K562 (cell line): ENCODE measurements around a stretch of chr3.

DNA sequence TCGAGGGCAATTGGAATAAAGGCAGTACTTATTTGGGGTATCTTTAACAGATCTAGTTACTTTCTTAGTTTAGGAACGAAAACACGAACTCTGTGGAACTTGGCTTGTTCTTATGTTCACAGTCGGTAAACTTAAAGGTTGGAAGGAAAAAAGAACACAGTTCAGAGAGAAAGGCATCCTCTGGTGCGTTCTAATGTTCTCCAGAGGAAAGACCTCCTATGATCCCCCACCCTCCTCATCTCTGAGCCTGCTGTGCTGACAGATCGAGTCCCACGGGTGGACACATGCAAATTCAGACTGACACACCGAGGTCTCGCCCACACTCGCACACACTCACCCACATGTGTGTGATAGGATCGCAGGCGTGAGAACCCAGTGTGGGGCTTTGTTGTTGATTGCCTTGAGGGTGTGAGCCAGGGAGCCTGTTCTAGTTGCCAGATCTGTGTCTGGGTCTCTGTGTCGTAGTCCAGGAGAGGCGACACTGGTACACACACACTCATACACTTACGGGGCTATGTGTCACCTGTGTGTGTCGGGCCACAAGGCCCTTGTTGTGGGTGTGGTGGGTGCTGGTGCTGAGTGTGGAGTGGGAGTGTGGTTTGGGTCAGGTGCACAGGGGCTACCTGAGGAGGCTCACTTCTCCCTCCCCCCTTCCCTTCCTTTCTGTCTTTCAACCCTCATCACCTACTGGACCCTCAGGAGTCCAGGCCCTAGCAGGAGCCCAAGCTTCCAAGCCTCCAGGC, 1.9 kb downstream of the EPHB3 start:
- RAMPAGE, long total RNA: no peak
- RRBS: no CpG with 5 or more reads among the region's 16 CpGs
PRO-cap:
- standard: no peak
- CoPRO, capped RNA only, 2 experiments: no peak in any of the 2 experiments
- CoPRO, capped and uncapped RNA, 2 experiments: no peak in any of the 2 experiments
- CoPRO, uncapped RNA only, 2 experiments: no peak in any of the 2 experiments
CAGE:
- cytosol, long polyA plus RNA: no peak
- long polyA plus RNA: no peak
- nucleolus, long total RNA: no peak
- nucleus, long polyA plus RNA: no peak

GRCh38 chr3:184568500-184569624, 7.3 kb downstream of the EPHB3 start:
- RAMPAGE, long total RNA: no peak
- RRBS: 7% methylated on average over 22 of the region's 77 CpGs
PRO-cap:
- standard: no peak
- CoPRO, capped RNA only, 2 experiments: no peak in any of the 2 experiments
- CoPRO, capped and uncapped RNA, 2 experiments: no peak in any of the 2 experiments
- CoPRO, uncapped RNA only, 2 experiments: no peak in any of the 2 experiments
CAGE:
- cytosol, long polyA plus RNA: no peak
- long polyA plus RNA: no peak
- nucleolus, long total RNA: no peak
- nucleus, long polyA plus RNA: no peak

GRCh38 chr3:184620342-184620976, 58.9 kb downstream of the EPHB3 start:
- RAMPAGE, long total RNA: no peak
- RRBS: no CpG with 5 or more reads among the region's 6 CpGs
PRO-cap:
- standard: no peak
- CoPRO, capped RNA only, 2 experiments: no peak in any of the 2 experiments
- CoPRO, capped and uncapped RNA, 2 experiments: no peak in any of the 2 experiments
- CoPRO, uncapped RNA only, 2 experiments: no peak in any of the 2 experiments
CAGE:
- cytosol, long polyA plus RNA: no peak
- long polyA plus RNA: no peak
- nucleolus, long total RNA: no peak
- nucleus, long polyA plus RNA: no peak

GRCh38 chr3:184716722-184717724, 5.2 kb upstream of the MAGEF1 start:
- RAMPAGE, long total RNA: no peak
- RRBS: no CpG with 5 or more reads among the region's 22 CpGs
PRO-cap:
- standard: no peak
- CoPRO, capped RNA only, 2 experiments: no peak in any of the 2 experiments
- CoPRO, capped and uncapped RNA, 2 experiments: no peak in any of the 2 experiments
- CoPRO, uncapped RNA only, 2 experiments: no peak in any of the 2 experiments
CAGE:
- cytosol, long polyA plus RNA: no peak
- long polyA plus RNA: no peak
- nucleolus, long total RNA: no peak
- nucleus, long polyA plus RNA: no peak

GRCh38 chr3:185327045-185327653, 35.8 kb upstream of the MAP3K13 start:
- RAMPAGE, long total RNA: no peak
- RRBS: no CpG with 5 or more reads among the region's 7 CpGs
PRO-cap:
- standard: no peak
- CoPRO, capped RNA only, 2 experiments: no peak in any of the 2 experiments
- CoPRO, capped and uncapped RNA, 2 experiments: no peak in any of the 2 experiments
- CoPRO, uncapped RNA only, 2 experiments: no peak in any of the 2 experiments
CAGE:
- cytosol, long polyA plus RNA: no peak
- long polyA plus RNA: no peak
- nucleolus, long total RNA: no peak
- nucleus, long polyA plus RNA: no peak

GRCh38 chr3:185332272-185332993, 30.5 kb upstream of the MAP3K13 start:
- RAMPAGE, long total RNA: no peak
- RRBS: no CpG with 5 or more reads among the region's 5 CpGs
PRO-cap:
- standard: no peak
- CoPRO, capped RNA only, 2 experiments: no peak in any of the 2 experiments
- CoPRO, capped and uncapped RNA, 2 experiments: no peak in any of the 2 experiments
- CoPRO, uncapped RNA only, 2 experiments: no peak in any of the 2 experiments
CAGE:
- cytosol, long polyA plus RNA: no peak
- long polyA plus RNA: no peak
- nucleolus, long total RNA: no peak
- nucleus, long polyA plus RNA: no peak

DNA sequence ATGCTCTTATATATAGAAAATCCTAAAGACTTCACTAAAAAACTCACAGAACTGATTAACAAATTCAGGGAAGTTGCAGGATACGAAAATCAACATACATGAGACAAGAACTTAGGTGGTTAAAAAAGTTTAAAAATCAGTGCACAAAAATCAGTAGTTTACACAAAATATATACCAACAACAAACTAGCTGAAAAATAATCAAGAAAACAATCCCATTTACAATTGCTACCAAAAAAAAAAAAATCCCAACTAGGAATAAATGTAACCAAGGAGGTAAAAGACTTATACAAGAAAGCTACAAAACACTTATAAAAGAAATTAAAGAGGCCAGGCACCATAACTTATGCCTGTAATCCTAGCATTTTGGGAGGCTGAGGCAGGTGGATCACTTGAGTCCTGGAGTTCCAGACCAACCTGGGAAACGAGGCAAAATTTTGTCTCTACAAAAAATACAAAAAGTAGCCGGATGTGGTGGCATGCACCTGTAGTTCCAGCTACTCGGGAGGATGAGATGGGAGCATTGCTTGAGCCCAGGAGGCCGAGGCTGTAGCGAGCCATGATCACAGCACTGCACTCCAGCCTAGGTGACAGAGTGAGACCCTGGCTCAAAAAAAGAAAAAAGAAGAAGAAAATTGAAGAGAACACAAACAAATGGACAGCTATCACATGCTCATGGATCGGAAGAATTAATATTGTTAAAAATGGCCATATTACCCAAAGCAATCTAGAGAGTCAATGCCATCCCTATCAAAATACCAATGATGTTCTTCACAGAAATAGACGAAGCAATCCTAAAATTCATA, 25.2 kb downstream of the MAP3K13 start:
- RAMPAGE, long total RNA: no peak
- RRBS: no CpG with 5 or more reads among the region's 8 CpGs
PRO-cap:
- standard: no peak
- CoPRO, capped RNA only, 2 experiments: no peak in any of the 2 experiments
- CoPRO, capped and uncapped RNA, 2 experiments: no peak in any of the 2 experiments
- CoPRO, uncapped RNA only, 2 experiments: no peak in any of the 2 experiments
CAGE:
- cytosol, long polyA plus RNA: no peak
- long polyA plus RNA: no peak
- nucleolus, long total RNA: no peak
- nucleus, long polyA plus RNA: no peak

DNA sequence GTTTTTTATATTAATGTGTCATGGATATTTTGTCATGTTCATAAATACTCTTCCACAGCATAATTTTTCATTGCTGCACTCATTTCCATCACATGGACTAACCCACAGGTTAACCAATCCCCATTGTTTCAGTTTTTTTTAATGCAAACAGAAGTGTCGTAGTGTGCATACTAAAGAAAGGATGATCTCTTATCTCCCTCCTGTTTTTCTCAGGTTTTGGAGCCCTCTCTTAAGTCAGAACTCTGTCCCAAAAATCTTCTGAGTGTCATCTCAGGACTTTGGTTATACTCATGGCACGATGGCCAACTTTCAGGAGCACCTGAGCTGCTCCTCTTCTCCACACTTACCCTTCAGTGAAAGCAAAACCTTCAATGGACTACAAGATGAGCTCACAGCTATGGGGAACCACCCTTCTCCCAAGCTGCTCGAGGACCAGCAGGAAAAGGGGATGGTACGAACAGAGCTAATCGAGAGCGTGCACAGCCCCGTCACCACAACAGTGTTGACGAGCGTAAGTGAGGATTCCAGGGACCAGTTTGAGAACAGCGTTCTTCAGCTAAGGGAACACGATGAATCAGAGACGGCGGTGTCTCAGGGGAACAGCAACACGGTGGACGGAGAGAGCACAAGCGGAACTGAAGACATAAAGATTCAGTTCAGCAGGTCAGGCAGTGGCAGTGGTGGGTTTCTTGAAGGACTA, 65.5 kb downstream of the MAP3K13 start:
- RAMPAGE, long total RNA: no peak
- RRBS: no CpG with 5 or more reads among the region's 16 CpGs
PRO-cap:
- standard: no peak
- CoPRO, capped RNA only, 2 experiments: no peak in any of the 2 experiments
- CoPRO, capped and uncapped RNA, 2 experiments: no peak in any of the 2 experiments
- CoPRO, uncapped RNA only, 2 experiments: no peak in any of the 2 experiments
CAGE:
- cytosol, long polyA plus RNA: no peak
- long polyA plus RNA: no peak
- nucleolus, long total RNA: no peak
- nucleus, long polyA plus RNA: no peak

GRCh38 chr3:185507867-185508718, 9.3 kb upstream of the TMEM41A start:
- RAMPAGE, long total RNA: no peak
- RRBS: no CpG with 5 or more reads among the region's 23 CpGs
PRO-cap:
- standard: no peak
- CoPRO, capped RNA only, 2 experiments: no peak in any of the 2 experiments
- CoPRO, capped and uncapped RNA, 2 experiments: no peak in any of the 2 experiments
- CoPRO, uncapped RNA only, 2 experiments: no peak in any of the 2 experiments
CAGE:
- cytosol, long polyA plus RNA: no peak
- long polyA plus RNA: no peak
- nucleolus, long total RNA: no peak
- nucleus, long polyA plus RNA: no peak

GRCh38 chr3:185656164-185656889, 70.2 kb downstream of the SENP2 start:
- RAMPAGE, long total RNA: no peak
- RRBS: no CpG with 5 or more reads among the region's 9 CpGs
PRO-cap:
- standard: no peak
- CoPRO, capped RNA only, 2 experiments: no peak in any of the 2 experiments
- CoPRO, capped and uncapped RNA, 2 experiments: no peak in any of the 2 experiments
- CoPRO, uncapped RNA only, 2 experiments: peak in 1 of 2 experiments; most common minus-strand start chr3:185656324 (in 1)
CAGE:
- cytosol, long polyA plus RNA: no peak
- long polyA plus RNA: no peak
- nucleolus, long total RNA: no peak
- nucleus, long polyA plus RNA: no peak

GRCh38 chr3:185792530-185793308, 32.1 kb downstream of the IGF2BP2 start:
- RAMPAGE, long total RNA: no peak
- RRBS: 87% methylated on average over 3 of the region's 13 CpGs
PRO-cap:
- standard: no peak
- CoPRO, capped RNA only, 2 experiments: no peak in any of the 2 experiments
- CoPRO, capped and uncapped RNA, 2 experiments: no peak in any of the 2 experiments
- CoPRO, uncapped RNA only, 2 experiments: no peak in any of the 2 experiments
CAGE:
- cytosol, long polyA plus RNA: no peak
- long polyA plus RNA: no peak
- nucleolus, long total RNA: no peak
- nucleus, long polyA plus RNA: no peak

DNA sequence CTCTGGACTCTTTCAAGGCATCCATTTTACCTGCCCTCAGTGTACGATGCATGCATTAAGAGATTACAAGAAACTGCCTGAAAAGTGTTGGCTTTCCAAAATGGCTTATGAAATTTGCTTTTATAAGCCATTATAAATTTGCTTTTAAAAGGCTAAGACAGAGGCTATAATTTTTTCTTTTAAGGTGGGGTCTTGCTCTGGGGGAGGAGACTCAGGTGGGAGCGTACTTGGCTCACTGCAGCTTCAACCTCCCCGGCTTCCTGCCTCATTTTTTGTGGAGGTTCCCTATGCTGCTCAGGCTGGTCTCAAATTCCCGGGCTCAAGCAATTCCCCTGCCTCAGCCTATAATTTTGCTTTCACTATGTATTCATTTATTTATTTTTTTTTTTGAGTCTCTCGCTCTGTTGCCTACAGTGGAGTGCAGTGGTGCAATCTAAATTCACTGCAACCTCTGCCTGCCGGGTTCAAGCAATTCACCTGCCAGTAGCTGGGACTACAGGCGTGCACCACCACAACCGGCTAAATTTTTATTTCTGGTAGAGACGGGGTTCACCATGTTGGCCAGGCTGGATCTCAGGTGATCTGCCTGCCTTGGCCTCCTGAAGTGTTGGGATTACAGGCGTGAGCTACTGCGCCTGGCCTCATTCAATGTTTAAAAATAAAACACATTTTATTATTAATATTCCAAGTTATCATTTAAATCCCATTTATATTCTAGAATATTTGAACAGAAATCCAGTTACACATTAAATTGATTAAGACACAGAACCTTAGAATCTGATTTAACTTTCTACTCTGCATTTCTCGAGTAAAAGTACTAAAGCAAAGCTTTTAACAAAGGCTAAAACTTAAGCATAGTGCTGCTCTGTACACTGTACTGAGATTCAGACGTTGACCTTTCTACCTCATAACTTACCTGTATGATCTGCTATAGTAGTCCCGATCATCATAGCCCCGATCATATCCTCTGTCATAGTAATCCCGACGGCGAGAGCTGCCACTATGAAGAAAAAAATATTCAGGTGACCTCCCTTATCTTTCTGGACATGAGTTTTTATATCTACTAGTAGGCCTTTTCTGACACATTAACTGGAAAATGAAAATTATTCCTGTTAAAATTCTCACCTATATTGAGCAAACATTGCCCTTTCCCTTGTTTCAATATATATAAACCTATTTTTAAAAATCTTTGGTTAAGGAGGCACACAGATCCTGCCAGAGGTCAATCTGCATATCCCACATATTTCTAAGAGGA, 17.2 kb downstream of the TRA2B start:
- RAMPAGE, long total RNA: no peak
- RRBS: 100% methylated on average over 2 of the region's 18 CpGs
PRO-cap:
- standard: no peak
- CoPRO, capped RNA only, 2 experiments: no peak in any of the 2 experiments
- CoPRO, capped and uncapped RNA, 2 experiments: peak in 1 of 2 experiments; most common minus-strand start position 576 of the sequence (in 1)
- CoPRO, uncapped RNA only, 2 experiments: peak in 2 of 2 experiments; most common minus-strand start position 1,016 of the sequence (in 2)
CAGE:
- cytosol, long polyA plus RNA: no peak
- long polyA plus RNA: no peak
- nucleolus, long total RNA: no peak
- nucleus, long polyA plus RNA: no peak

- RAMPAGE, long total RNA: no peak
- RRBS: no CpG with 5 or more reads among the region's 11 CpGs
PRO-cap:
- standard: no peak
- CoPRO, capped RNA only, 2 experiments: no peak in any of the 2 experiments
- CoPRO, capped and uncapped RNA, 2 experiments: peak in 2 of 2 experiments; most common minus-strand start chr3:185923765 (in 1)
- CoPRO, uncapped RNA only, 2 experiments: peak in 2 of 2 experiments; most common minus-strand start chr3:185923276 (in 1)
CAGE:
- cytosol, long polyA plus RNA: no peak
- long polyA plus RNA: no peak
- nucleolus, long total RNA: no peak
- nucleus, long polyA plus RNA: no peak
Measured at GRCh38 chr3:185923215-185924093, 14.4 kb downstream of the TRA2B start.

DNA sequence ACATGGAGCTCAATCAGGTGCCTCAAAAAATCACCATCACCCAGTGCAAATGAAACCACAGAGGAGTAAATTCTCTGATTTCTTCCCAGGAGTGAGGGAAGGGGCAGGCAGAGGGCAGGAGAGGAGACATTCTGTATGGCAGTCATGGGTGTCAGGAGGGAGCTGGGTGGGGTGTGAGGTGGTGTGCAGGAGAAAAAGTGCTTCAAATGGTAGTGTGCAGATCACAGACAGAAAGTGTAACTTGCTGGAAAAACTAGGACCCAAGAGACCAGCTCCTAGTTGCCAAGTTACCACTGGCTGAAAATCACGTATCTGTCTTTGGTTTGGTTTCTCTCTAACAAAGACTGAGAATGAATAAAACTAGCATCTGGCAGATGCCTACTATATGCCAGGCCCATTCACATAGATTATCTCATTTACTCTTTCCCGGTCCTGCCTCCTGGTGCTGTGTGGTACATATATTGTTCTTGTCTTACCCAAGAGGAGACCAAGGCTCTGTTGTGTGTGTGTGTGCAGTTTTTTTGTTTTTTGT, 599 bp downstream of the AHSG start:
- RAMPAGE, long total RNA: no peak
- RRBS: no CpG with 5 or more reads among the region's 2 CpGs
PRO-cap:
- standard: no peak
- CoPRO, capped RNA only, 2 experiments: no peak in any of the 2 experiments
- CoPRO, capped and uncapped RNA, 2 experiments: no peak in any of the 2 experiments
- CoPRO, uncapped RNA only, 2 experiments: no peak in any of the 2 experiments
CAGE:
- cytosol, long polyA plus RNA: no peak
- long polyA plus RNA: no peak
- nucleolus, long total RNA: no peak
- nucleus, long polyA plus RNA: no peak

- RAMPAGE, long total RNA: no peak
- RRBS: no CpG with 5 or more reads among the region's 2 CpGs
PRO-cap:
- standard: no peak
- CoPRO, capped RNA only, 2 experiments: no peak in any of the 2 experiments
- CoPRO, capped and uncapped RNA, 2 experiments: no peak in any of the 2 experiments
- CoPRO, uncapped RNA only, 2 experiments: no peak in any of the 2 experiments
CAGE:
- cytosol, long polyA plus RNA: no peak
- long polyA plus RNA: no peak
- nucleolus, long total RNA: no peak
- nucleus, long polyA plus RNA: no peak
Measured at GRCh38 chr3:186732446-186732799, 15.3 kb downstream of the KNG1 start.

DNA sequence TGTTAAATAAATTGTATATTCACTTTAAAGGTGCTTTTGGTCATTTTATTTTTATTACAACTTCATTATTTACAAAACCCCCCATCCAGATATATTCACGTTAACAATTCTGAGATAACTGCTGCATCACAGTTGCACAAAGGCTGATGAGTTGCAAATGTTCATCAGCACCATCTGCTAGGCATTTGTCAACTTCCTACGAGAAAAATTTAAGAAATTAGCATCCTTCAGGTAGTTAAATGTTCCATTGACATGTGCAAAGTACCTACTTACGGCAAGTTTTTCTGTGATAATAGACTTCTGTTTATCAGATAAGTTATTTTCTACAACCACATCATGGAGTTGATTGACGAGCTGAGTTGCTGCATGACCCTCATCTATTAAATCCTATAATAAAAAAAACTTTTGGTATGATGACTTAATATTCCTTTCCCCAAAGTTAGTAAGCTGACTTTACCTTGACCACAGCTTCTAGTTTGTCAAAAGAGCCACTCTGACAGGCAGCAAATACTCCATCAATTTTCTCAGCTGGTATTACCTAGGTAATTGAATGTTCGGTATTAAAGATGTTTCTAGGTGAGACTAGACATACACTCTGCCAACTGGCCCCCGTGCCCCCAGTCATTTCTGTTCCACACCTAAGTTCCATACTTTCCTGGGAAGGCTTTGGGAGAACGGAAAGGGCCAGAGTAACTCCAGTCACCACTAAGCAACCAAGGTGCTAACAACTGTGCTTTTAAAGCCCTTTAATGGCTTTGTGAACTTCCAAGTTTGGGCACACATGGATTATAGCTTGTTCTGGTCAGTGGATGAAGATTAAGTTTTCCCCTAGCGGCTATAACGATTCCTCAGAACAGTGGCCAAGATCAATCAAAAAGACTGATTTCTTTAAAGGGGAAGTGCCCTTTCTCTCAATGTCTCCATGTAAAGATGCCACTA, 6.8 kb downstream of the EIF4A2 start:
- RAMPAGE, long total RNA: no peak
- RRBS: no CpG with 5 or more reads among the region's 9 CpGs
PRO-cap:
- standard: bidirectional peak, plus-strand start at position 843 of the sequence, minus-strand start at position 643 of the sequence
- CoPRO, capped RNA only, 2 experiments: peak in 2 of 2 experiments; most common plus-strand start position 101 of the sequence (in 1); most common minus-strand start position 305 of the sequence (in 1)
- CoPRO, capped and uncapped RNA, 2 experiments: no peak in any of the 2 experiments
- CoPRO, uncapped RNA only, 2 experiments: peak in 2 of 2 experiments; most common plus-strand start position 295 of the sequence (in 2); most common minus-strand start position 71 of the sequence (in 1)
CAGE:
- cytosol, long polyA plus RNA: no peak
- long polyA plus RNA: no peak
- nucleolus, long total RNA: no peak
- nucleus, long polyA plus RNA: no peak